Adrenal gland (tissue), 7 donors: ENCODE data around the gene IDI1.

- PRO-cap, 3 experiments: peak in 3 of 3 experiments; most common plus-strand start chr10:134484 (in 3); most common minus-strand start chr10:135024 (in 3)
- RAMPAGE, long total RNA, 4 experiments: start-site peak on the plus strand in 2 of 4 experiments, at chr10:134705-135279 at its widest, 24 to 30 reads per replicate
- RRBS: 1% methylated on average over 52 of the region's 122 CpGs
Measured at GRCh38 chr10:134362-135391, 578 bp upstream of the ZMYND11 start.

DNA sequence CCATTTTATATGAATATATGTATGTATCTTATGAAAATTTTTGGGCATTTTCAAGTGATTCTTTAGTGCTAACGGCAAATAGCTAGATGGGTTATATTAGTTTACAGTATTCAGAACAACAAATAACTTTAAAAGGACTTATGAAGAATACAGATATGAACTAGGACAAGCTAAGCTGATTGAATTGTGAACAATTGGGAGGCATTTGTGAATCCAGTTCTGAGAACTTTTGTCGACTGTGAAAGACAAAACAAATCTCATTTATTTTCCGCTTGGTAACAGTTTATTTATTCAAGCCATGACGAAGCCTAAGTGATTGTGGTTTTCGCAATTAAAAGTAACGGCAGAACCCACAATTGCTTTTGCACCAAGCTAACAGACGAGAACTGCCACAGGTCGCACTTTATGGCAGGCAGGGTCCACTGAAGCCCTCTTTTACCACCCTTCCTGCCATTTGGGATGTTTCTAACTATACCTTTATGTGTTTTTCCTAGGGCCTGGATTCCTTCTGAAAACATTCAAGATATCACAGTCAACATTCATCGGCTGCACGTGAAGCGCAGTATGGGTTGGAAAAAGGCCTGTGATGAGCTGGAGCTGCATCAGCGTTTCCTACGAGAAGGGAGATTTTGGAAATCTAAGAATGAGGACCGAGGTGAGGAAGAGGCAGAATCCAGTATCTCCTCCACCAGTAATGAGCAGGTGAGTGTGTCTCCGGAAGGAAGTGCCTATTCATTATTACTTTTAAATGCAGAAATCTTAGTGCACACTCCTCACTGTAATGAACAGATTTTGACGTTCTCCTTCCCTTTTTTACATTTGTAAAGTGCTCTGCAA, 111.2 kb downstream of the ZMYND11 start:
- PRO-cap, 3 experiments: no peak in any of the 3 experiments
- RAMPAGE, long total RNA, 4 experiments: no peak in any of the 4 experiments
- RRBS: no CpG with 5 or more reads among the region's 16 CpGs

DNA sequence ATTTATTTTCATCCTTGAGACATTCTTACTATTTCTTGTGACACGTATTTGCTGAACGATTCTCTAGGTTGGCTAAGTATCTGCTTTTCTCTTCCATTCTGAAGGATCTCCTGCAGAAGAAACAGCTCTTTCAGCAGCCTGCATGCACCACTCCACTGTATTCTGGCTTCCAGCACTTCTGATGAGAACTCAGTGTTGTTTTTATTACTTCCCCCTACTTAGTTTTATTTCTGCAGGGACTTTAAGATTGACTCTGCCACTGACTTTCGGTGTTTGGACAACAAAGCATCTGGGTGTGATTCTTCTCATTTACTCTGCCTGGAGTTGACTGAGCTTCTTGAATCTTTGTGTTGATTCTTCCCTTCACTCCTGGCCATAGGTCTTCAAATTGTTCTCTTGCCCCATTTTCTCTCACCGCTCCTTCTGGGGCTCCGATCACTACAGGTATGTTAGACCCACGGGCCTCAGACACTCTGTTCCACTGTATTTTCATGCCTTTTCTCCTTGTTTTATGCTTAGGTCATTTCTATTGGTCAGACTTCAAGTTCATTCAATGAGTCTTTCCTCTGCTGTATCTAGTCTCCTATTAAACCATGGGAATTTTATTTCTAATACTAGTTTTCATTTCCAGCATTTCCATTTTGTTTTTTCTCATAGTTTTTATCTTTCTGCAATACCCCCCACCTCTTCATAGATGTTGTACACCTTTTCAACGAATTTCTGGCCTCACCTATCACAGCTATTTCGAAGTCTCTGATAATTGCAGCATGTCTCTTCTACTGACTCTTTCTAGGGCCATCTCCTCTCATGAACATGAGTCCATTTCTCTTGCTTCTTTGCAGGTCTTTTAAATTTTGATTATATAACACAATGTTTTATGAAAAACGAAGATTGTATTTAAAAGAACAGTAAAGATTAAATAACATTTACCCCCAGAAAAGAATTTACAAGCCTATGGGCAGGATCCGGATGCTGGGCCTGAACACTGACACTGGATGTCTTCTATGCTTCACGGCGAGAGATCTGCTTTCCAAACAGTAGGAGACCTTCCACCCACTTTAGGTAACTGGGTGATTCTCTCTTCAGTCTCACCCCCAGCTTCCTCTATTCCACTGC, 180.5 kb downstream of the ZMYND11 start:
- PRO-cap, 3 experiments: no peak in any of the 3 experiments
- RAMPAGE, long total RNA, 4 experiments: no peak in any of the 4 experiments
- RRBS: no CpG with 5 or more reads among the region's 12 CpGs

- PRO-cap, 3 experiments: no peak in any of the 3 experiments
- RAMPAGE, long total RNA, 4 experiments: no peak in any of the 4 experiments
- RRBS: no CpG with 5 or more reads among the region's 4 CpGs
Measured at GRCh38 chr10:373047-373473, 237.8 kb downstream of the ZMYND11 start.

GRCh38 chr10:387089-387543, 251.9 kb downstream of the ZMYND11 start:
- PRO-cap, 3 experiments: peak in 3 of 3 experiments; most common plus-strand start chr10:387453 (in 2); most common minus-strand start chr10:387279 (in 1)
- RAMPAGE, long total RNA, 4 experiments: no peak in any of the 4 experiments
- RRBS: no CpG with 5 or more reads among the region's 15 CpGs

GRCh38 chr10:422086-423069, 267.1 kb downstream of the DIP2C start:
- PRO-cap, 3 experiments: no peak in any of the 3 experiments
- RAMPAGE, long total RNA, 4 experiments: start-site peak on the minus strand in 1 of 4 experiments, at chr10:422826-423032 at its widest, 17 reads per replicate
- RRBS: 97% methylated on average over 8 of the region's 36 CpGs

DNA sequence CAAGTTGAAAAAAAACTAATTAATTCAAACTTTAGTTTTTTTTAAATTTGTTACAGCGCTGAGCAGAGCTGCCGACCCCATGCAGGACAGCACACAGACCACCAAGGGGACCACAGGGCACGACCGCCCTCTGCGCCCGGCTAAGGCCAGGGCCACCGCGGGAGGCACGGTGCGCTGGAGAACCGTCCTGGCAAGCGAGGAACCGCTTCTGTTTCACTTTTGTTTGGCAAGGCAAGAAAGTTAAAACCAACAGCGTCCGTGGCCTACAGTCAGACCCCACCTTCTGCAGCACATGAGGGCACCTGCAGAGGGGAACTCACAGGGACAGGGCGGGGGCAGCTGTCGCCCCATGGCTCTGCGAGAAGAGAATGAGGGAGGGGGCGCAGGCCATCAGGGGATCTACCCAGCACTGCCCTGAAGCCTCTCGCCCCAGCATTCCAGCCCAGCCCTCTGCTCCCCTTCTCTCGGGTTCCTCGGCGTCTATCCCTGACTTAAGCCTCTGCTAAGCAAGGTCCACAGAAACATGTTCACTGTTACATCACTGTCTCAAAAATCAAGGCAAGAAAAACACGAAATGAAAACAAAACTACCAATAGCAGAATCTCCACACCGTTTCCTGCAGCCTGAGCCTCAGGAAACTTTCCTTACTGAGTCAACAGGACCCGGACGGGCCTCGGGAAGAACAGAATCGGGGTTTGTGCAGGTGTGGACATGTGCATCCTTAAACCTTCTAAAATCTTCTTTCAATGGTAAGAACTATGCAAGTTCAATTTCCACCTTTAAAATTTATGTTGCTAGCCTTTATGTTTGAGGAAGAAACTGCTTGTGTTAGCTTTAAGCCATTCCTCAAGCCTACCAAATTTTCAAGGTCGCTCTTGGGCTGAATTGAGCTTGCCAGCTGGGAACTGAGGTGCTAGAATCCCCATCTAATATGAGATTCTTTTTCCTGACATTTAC, 204.2 kb downstream of the DIP2C start:
- PRO-cap, 3 experiments: peak in 1 of 3 experiments; most common plus-strand start position 409 of the sequence (in 1); most common minus-strand start position 210 of the sequence (in 1)
- RAMPAGE, long total RNA, 4 experiments: no peak in any of the 4 experiments
- RRBS: no CpG with 5 or more reads among the region's 30 CpGs

DNA sequence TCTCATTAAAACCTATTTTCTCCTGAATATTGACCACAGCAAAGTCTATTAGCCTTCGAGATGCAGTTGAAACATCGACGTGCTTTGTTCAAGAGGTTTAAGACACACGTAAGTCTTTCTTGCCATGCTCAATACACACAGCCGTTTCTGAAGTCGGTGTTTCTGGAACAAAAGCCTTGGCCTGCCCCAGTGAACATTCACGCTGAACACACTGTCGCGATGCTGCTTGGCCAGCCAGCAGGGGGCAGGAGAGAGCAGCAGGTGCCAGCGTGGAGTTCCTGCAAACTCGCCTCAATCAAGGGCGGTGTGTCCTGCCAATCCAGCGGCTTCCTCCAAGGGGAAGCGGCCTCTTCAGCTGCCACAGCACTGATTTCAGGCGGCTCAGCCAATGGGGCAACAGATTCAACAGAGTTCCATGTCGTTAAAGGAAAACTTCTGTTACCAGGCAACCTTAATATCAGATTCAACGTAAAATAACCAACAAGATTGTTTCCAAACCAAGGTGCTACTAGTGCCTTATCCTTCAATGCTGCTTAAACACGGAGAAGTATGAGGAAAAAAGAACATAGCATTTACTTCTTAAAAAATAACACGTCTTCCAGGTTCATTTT, 178.4 kb downstream of the DIP2C start:
- PRO-cap, 3 experiments: no peak in any of the 3 experiments
- RAMPAGE, long total RNA, 4 experiments: no peak in any of the 4 experiments
- RRBS: no CpG with 5 or more reads among the region's 19 CpGs

DNA sequence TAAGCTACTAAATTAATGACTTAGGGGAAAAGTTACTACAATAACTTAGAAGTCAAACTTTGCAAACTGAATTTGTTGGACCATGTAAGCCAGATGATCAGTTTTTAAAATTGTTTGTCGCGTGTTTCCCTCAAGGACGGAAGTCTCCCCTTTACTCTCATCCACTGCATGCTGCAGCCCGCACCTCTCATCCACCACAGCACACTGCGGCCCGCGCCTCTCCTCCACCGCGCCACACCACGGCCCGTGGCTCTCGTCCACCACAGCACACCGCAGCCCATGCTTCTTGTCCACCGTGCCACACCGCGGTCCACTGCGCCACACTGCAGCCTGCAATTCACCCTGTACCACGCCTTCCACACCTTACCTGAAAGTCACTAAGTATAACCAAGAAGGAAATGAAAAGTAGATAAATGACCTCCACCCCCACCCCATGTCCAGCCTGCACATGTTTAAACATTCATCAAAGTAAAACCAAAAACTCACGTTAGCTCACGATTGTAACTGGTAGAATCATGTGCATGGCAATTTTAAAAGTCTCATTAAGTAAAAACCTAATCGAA, 176.1 kb downstream of the DIP2C start:
- PRO-cap, 3 experiments: no peak in any of the 3 experiments
- RAMPAGE, long total RNA, 4 experiments: no peak in any of the 4 experiments
- RRBS: no CpG with 5 or more reads among the region's 21 CpGs

- PRO-cap, 3 experiments: no peak in any of the 3 experiments
- RAMPAGE, long total RNA, 4 experiments: no peak in any of the 4 experiments
- RRBS: no CpG with 5 or more reads among the region's 15 CpGs
Measured at GRCh38 chr10:642138-642749, 47.2 kb downstream of the DIP2C start.

DNA sequence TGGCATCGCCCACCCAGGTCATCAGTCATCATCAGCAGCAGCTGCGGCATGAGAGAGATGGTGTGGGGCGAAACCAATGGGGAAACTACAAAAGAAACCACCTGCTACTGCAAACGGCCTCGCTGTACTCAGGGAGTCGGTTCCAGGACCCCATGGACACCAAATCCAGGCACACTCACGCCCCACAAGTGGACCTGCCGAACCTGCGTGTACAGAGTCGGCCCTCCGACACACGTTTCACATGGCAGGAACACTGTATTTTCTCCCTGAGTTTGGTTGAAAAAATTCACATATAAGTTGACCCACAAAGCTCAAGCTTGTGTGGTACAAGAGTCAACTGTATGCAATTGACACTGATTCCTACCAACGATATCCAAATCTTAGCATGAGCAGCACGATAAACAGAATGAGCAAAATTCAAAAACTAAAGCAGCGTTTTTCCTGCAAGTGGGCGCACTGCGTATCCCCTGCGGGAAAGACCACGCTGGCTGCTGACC, 37.7 kb downstream of the DIP2C start:
- PRO-cap, 3 experiments: no peak in any of the 3 experiments
- RAMPAGE, long total RNA, 4 experiments: no peak in any of the 4 experiments
- RRBS: no CpG with 5 or more reads among the region's 19 CpGs

DNA sequence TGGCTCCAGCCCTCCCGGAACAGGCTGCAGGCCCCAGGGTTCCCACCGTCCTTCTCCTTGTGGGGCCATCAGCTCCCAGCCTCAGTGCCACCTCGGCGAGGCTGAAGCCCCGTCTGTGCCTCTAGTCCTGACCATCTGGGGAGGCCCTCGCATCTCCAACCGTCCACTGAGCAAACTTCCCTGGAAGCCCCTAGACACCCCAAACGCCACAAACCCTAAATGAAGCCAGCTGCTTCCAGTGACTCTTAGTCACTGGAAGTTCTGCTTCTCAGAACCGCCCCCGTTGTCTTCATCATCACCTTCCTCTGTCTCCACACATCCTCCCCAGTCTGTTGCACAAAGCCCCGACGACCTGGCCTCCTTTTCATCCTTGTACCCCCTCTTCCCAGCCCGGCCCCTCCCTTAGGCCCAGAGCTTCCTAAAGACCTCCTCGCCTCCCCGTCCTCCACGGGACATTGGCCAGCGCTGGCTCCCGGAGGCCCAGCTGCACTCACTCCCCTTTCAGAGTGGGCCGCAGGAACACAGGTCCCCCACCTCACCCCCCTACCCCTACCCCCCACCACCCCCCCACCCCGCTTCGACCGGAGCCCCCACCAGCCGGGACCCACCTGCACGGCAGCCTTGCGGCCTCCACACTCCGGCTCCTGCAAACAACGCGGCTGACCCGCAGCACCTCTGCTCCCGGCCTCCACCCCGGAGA, 1.1 kb upstream of the DIP2C start:
- PRO-cap, 3 experiments: no peak in any of the 3 experiments
- RAMPAGE, long total RNA, 4 experiments: no peak in any of the 4 experiments
- RRBS: 93% methylated on average over 14 of the region's 31 CpGs

DNA sequence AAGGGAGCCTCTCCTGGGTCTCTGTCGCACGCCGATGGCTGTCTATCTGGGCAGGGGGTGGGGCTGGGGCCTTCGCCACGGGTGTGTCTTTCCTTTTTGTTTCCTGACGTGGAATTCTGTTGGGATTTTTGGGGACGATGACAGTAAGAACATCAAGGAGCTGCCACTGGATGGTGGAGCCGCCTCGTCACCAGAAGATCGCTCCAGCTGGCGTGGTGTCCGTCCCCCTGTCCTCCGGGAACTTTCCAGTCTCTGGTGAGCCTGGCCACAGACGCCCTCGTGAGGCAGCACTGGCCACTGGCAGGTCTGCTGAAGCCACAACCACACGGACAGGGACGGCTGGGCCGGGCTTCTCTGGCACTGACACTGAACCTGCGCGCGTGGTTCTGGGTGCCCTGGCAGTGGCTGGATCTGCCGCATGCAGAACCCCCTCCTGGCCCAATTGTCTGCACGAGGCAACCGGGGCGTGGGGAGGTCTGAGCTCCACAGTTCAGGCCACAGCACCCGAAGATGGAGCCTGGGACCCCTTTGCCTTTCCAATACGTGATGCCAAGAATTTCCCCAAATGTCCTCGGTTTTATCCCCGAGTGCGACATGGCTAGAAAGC, 100.0 kb upstream of the DIP2C start:
- PRO-cap, 3 experiments: no peak in any of the 3 experiments
- RAMPAGE, long total RNA, 4 experiments: no peak in any of the 4 experiments
- RRBS: 54% methylated on average over 4 of the region's 30 CpGs

DNA sequence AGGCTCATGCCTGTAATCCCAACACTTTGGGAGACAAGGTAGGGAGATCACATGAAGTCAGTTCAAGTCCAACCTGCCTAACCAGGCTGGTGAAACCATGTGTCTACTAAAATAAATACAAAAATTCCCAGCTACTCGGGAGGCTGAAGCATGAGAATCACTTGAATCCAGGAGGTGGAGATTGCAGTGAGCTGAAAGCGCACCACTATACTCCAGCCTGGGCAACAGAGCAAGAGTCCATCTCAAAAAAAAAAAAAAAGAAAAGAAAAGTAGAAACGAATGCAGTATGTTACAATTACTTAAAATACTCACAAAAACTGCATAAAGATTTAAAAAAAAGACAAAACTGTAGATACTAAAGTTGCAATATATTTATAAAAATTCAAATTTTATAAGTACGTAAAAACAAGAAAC, 36.1 kb downstream of the LARP4B start:
- PRO-cap, 3 experiments: no peak in any of the 3 experiments
- RAMPAGE, long total RNA, 4 experiments: no peak in any of the 4 experiments
- RRBS: no CpG with 5 or more reads among the region's 4 CpGs

- PRO-cap, 3 experiments: no peak in any of the 3 experiments
- RAMPAGE, long total RNA, 4 experiments: no peak in any of the 4 experiments
- RRBS: no CpG with 5 or more reads among the region's 8 CpGs
Measured at GRCh38 chr10:913223-914186, 18.0 kb downstream of the LARP4B start.

- PRO-cap, 3 experiments: no peak in any of the 3 experiments
- RAMPAGE, long total RNA, 4 experiments: no peak in any of the 4 experiments
- RRBS: no CpG with 5 or more reads among the region's 8 CpGs
Measured at GRCh38 chr10:971655-971936, 16.6 kb upstream of the GTPBP4 start.

GRCh38 chr10:1008942-1009418, 16.7 kb downstream of the IDI2 start:
- PRO-cap, 3 experiments: no peak in any of the 3 experiments
- RAMPAGE, long total RNA, 4 experiments: no peak in any of the 4 experiments
- RRBS: no CpG with 5 or more reads among the region's 12 CpGs

- PRO-cap, 3 experiments: peak in 3 of 3 experiments; most common plus-strand start chr10:1049095 (in 3); most common minus-strand start chr10:1049118 (in 3)
- RAMPAGE, long total RNA, 4 experiments: start-site peak on the plus strand in 3 of 4 experiments, at chr10:1049034-1049812 at its widest, 9 to 24 reads per replicate
- RRBS: 1% methylated on average over 16 of the region's 90 CpGs
Measured at GRCh38 chr10:1048984-1050114, at the start of gene IDI1. IDI1 (minus strand) TSS chr10:1049119.

DNA sequence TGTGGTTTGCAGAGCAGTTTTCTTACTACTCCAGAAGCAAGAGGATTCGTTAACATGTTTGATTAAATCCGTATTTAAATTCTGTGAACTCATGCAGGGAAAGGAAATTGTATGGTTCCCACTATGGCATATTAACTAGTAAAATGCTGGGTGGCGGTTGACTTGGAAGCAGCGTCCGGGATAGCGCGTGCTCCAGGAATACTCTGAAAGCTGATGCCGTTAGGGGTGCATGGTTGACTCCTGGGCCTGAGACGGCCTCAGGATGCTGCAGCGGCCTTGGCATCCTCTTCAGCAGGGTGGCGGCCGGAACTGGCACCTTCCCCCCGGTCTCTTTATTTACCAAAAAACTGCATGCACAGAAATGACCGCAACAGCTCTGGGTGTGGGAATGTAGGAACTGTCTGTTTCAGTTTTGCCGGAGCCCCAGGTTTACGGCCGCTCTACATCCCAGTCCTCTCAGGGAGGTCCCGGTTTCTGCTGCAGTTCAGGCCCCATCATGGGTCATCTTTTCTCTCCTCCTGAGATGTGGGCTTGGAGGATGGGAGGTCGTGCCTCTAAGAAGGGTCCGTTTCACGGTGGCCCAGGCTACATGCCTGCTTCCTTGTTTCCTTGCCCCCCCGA, 28.8 kb downstream of the PFKP start:
- PRO-cap, 3 experiments: no peak in any of the 3 experiments
- RAMPAGE, long total RNA, 4 experiments: no peak in any of the 4 experiments
- RRBS: 87% methylated on average over 5 of the region's 22 CpGs

DNA sequence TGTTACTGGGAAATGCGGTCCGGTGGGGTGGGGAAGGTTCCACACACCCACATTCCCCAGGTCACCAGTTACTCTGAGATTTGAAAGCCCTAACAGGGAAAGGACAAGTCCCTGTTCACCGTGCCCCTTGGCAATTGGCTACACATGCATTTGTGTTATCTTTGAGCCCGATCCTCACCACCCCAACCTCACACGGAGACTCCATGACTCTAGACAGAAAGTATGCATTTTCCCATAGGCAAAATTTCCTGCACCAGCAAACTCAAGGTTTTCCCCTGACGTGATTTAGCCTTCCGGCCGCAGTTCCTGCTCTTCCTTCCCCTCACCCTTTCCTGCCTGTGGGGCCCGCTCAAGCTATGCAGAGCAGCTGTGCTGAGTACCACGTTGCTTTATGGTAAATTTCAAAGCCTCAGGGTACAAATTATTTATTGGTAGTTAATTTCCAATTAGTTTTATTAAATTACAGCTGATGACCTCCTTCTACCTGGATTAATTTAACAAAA, 282.8 kb upstream of the PITRM1 start:
- PRO-cap, 3 experiments: no peak in any of the 3 experiments
- RAMPAGE, long total RNA, 4 experiments: no peak in any of the 4 experiments
- RRBS: no CpG with 5 or more reads among the region's 10 CpGs